SK-N-MC (cell line): ENCODE measurements around a stretch of chr2.

DNA sequence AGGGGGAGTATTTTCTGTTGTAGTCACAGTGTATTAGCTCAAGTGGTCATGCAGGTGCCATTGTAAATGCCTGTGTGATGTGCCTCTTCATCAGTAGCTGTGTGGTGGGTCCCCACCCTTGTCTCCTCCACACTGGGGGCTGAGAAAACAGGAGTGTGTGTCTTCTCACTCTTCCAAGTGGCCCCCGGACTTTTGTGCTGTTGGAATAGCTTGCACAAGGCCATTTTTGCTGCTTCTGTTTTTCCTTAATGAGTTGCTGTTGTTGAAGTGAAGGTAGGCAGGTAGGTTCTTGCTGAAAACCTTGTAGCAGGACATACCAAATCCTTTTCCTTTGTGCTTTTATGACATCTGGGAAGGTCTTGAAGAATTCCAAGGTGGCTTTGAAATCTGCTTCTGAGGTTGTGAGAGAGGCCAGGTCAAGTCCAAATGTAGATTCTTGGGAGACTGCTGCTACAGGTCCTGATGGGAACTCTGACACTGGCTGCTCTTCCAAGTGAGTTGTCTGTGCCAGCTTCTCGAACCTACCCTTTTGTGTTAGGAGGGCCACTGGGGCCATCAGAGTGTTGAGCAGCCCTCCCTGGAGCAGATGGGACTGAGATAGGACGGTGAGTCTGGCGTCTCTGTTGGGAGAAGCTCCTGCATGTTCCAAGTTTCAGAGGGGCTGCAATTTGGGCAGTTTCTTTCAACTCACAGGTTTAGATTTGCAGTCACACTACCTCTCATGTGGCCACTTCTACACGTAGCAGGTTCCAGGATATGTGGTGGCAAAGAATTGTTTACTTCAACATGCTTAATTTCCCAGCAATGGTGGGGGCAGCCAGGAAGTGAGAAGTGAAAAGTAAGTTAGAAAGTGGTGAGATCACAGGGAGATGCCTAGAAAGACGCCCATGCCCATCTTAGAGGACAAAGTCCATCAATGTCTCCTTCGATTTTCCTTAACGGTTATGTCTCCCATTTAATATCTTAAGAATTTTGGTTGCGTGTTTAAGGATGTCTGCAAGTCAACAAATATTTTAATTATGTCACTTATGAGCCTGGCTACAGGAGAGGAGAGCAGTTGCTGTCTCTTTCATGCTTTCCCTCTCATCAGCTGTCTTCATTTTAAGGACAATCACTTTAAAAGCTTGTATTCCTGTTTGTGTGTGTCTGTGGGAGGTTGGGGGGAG lies 9.1 kb downstream of the NCK2 start:
- RRBS: no CpG with 5 or more reads among the region's 9 CpGs

GRCh38 chr2:105772483-105772922 lies 27.8 kb downstream of the NCK2 start:
- RRBS: 97% methylated on average over 1 of the region's 6 CpGs

DNA sequence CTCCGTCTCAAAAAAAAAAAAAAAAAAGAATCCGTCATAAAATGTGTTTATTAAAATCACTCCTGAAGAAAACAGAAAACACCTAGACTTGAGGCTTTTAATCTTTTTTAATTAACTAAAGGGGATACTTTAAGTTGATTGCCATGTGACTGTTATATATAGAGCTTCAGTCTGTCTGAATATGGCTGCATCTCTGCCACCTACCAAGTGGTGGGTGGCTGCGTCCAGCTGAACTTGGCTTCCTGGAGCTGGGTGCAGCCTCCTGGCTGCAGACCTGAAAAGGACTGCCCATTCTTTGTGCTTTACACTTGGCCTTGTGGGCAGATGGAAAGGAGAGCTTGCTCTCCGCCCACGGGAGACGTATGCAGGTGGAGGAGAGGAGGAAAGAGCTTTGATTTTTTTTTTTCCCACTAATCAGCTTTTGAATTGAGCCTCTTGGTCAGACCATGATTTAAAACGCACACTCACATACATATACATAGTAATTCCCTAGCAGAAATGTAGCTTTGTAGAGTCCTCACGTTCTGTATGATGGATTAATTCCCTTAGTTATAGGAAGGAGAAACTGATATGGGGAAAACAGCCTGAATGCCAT lies 34.7 kb downstream of the NCK2 start:
- RRBS: no CpG with 5 or more reads among the region's 8 CpGs

GRCh38 chr2:105798470-105799186 lies 53.9 kb downstream of the NCK2 start:
- RRBS: no CpG with 5 or more reads among the region's 5 CpGs

GRCh38 chr2:105802512-105803204 lies 57.9 kb downstream of the NCK2 start:
- RRBS: no CpG with 5 or more reads among the region's 10 CpGs

DNA sequence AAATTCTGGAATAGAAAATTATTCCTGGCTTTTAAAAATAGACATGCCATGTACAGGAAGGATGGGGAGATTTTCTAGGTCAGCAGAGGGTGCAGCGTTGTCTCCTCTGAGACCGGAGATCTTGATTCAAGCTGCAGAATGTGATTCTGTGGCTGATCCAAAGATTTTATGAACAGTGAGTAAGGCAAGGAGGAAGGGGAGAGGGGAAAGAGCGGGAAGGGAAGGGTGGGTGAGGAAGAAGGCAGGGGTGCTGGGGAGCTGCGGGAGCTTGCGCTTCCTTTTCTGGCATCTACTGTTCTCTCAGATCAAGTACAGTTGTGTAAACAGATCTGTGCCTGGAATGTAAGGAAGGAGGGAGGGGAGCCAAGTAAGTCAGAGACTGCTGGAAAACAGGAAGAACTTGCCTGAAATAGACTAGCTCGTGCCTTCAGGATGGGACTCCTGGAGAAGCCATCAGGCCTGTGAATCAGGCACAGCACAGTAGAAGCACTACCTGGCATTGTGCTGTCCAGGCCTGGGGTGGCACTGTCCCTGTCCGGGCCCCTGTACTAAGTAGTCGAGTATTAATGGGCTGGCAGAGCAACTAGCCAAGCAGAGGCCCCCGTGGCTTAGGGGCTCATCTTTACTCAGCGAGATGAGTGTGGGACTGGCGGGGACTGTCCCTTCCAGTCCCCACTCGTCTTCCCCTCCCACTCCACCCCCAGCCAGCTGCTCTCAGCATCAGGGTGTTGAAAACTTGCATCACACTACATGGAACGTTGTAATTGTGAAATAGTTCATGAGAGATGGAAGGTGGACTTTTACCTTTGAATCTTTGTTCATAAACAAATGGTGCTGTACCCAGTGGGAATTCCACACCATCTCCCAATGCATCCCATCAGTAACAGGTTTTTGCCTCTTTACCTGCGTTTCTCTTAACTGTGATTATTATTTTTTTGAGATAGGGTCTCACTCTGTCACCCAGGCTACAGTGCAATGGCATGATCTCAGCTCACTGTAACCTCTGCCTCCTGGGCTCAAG lies 34.8 kb upstream of the ECRG4 start:
- RRBS: no CpG with 5 or more reads among the region's 14 CpGs

GRCh38 chr2:106160890-106161324 lies 33.2 kb downstream of the UXS1 start:
- RRBS: no CpG with 5 or more reads among the region's 4 CpGs

DNA sequence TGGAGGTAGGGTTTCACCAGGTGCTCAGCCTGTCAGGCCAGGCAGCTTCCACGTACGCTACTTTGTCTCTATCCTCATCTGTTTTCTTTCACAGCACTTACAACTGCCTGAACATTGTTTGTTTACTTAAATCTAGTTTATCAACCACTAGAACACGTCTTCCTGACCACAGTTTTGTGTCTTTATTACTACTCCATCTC lies 11.4 kb upstream of the UXS1 start:
- RRBS: no CpG with 5 or more reads among the region's 3 CpGs

DNA sequence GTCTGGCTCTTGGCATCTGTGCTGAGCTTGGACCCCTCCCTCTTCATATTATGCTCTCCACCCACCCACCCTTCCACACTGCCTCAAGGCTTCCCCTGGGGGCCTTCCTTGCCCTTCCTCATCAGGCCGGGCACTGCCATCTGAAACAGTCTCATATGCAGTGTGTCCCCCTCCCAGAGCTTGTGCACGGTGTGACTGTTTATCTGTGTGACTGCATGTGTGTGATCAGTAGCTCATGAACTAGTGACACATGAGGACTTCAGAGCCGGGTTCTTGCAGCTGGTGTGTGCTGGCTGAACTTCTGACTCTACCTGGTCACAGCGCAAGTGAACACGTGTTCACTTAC lies 51.5 kb downstream of the CD8B2 start:
- RRBS: no CpG with 5 or more reads among the region's 5 CpGs

DNA sequence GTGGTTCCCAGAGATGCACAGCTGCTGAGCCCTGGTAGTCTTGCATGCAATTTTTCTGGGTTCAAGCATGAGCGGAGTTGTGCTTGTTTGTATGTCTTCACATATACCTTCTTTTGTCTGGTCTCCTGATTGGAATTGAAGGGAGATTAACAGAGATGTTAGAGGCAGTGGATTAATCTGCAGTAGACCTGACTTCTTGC lies 251.9 kb upstream of the ST6GAL2 start:
- RRBS: no CpG with 5 or more reads among the region's 1 CpG

DNA sequence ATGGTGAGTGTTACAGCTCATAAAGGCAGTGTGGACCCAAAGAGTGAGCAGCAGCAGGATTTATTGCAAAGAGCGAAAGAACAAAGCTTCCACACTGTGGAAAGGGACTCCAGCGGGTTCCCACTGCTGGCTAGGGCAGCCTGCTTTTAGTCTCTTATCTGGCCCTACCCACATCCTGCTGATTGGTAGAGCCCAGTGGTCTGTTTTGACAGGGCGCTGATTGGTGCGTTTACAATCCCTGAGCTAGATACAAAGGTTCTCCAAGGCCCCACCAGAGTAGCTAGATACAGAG lies 79.9 kb upstream of the RGPD4 start:
- RRBS: no CpG with 5 or more reads among the region's 4 CpGs

GRCh38 chr2:108471306-108472265 lies 22.6 kb downstream of the GCC2 start:
- RRBS: no CpG with 5 or more reads among the region's 5 CpGs

- RRBS: no CpG with 5 or more reads among the region's 1 CpG
These were observed 39.5 kb downstream of the LIMS1 start for GRCh38 chr2:108573731-108574162.

GRCh38 chr2:108594745-108595799 lies 60.8 kb downstream of the LIMS1 start:
- RRBS: no CpG with 5 or more reads among the region's 6 CpGs

DNA sequence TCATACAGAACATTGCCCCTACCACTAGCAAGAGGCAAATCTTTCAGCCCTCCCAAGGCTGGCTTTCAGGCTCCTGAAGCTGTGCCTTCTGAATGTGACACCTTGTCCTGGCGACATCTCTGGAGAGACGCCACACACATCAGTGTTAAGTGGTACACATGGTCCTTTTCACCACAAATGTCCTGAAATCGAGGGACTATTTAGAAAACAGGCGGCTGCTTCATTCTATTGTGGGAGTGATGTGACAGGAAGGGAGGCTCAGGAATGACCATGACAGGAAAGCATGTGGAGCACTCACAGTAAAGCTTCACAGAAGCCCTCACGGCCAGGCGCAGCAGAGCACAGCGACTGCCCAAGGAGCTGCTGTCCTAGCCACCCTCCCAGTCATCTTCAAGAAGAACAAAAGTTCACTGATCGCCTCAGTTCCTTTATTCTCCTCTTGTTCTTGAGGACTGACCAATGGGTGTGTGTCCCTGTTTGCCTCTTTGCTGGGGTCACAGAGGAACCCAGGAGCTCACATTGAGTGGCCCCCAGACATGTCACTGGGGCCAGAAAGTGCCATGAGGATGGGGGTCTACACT lies 84.7 kb upstream of the RANBP2 start:
- RRBS: no CpG with 5 or more reads among the region's 8 CpGs

- RRBS: no CpG with 5 or more reads among the region's 8 CpGs
These were observed 74.7 kb upstream of the RANBP2 start for GRCh38 chr2:108644470-108645152.

DNA sequence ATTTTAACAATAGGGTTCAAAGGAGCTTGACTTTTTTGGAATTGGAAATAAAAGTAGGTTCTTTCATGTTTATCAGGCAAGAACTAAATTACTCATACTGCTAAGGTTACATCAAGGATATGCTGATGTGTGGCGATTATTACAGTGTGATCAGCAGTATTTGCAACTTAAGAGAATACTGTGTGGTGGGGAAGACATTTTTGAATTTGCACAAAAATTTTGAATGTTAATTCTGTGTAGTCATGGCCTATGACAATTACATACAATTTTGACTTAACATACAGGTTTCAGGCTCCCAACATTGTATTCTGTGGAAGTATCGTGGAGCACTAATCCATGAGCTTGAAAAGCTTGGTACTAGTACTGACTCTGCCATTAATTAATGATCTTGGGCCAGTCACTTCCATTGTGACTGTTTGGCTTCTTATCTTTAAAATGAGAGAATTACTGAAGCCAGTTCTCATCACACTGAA lies 30.2 kb upstream of the CCDC138 start:
- RRBS: no CpG with 5 or more reads among the region's 2 CpGs

DNA sequence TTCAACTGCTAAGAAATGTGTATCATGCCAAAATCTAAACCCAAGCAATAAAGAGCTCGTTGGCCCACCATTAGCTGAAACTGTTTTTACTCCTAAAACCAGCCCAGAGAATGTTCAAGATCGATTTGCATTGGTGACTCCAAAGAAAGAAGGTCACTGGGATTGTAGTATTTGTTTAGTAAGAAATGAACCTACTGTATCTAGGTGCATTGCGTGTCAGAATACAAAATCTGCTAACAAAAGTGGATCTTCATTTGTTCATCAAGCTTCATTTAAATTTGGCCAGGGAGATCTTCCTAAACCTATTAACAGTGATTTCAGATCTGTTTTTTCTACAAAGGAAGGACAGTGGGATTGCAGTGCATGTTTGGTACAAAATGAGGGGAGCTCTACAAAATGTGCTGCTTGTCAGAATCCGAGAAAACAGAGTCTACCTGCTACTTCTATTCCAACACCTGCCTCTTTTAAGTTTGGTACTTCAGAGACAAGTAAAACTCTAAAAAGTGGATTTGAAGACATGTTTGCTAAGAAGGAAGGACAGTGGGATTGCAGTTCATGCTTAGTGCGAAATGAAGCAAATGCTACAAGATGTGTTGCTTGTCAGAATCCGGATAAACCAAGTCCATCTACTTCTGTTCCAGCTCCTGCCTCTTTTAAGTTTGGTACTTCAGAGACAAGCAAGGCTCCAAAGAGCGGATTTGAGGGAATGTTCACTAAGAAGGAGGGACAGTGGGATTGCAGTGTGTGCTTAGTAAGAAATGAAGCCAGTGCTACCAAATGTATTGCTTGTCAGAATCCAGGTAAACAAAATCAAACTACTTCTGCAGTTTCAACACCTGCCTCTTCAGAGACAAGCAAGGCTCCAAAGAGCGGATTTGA lies 21.7 kb upstream of the CCDC138 start:
- RRBS: no CpG with 5 or more reads among the region's 8 CpGs

GRCh38 chr2:109138347-109138845 lies 9.4 kb downstream of the SH3RF3 start:
- RRBS: no CpG with 5 or more reads among the region's 2 CpGs

DNA sequence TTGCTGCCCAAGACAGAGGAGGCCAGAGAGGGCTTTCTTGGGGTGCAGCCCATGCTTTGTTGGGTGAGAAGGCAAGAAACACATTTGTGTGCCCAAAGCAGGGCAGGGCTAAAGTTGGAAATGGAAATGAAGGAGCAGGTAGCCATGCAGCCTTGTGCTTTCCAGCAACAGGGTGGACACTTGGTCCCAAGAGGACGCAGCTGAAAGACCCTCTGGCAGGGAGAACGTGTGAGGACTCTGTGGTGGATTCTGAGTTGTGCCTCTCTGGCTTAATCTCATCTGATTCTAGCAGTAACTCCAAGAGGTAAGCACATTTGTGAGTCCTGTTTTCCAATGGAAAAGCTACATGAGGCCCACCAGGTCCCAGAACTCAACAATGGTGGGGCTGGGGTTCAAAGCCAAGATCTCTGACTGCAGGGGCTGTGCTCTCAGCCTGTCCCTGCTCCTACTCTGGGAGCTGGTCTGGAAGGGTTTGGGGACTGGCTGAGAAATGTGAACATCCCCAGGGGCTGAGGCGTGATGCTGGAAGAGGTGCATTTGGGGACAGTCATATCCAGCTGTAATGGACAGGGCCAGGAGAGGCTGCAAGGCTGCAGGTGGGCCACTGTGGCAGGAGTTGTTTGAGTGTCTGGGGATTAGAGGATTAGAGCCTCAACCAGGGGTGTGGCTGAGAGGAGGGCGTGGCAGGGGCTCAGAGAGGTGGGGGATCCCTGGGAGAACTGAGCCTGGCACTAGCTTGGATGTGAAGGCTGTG lies 31.5 kb downstream of the SH3RF3 start:
- RRBS: no CpG with 5 or more reads among the region's 4 CpGs